Right lobe of liver (tissue), 4 donors: Measurements from ENCODE around the genes AFP and SHROOM3.

- PRO-cap, 4 experiments, result no peak in any of the 4 experiments
- RAMPAGE, long total RNA, 2 experiments, result no peak in any of the 2 experiments
These were observed at the start of gene AFP for GRCh38 chr4:73436097-73436531. AFP (plus strand) TSS chr4:73436221.

GRCh38 chr4:73606179-73606906, 13.9 kb downstream of the RASSF6 start:
- PRO-cap, 4 experiments, result no peak in any of the 4 experiments
- RAMPAGE, long total RNA, 2 experiments, result no peak in any of the 2 experiments

DNA sequence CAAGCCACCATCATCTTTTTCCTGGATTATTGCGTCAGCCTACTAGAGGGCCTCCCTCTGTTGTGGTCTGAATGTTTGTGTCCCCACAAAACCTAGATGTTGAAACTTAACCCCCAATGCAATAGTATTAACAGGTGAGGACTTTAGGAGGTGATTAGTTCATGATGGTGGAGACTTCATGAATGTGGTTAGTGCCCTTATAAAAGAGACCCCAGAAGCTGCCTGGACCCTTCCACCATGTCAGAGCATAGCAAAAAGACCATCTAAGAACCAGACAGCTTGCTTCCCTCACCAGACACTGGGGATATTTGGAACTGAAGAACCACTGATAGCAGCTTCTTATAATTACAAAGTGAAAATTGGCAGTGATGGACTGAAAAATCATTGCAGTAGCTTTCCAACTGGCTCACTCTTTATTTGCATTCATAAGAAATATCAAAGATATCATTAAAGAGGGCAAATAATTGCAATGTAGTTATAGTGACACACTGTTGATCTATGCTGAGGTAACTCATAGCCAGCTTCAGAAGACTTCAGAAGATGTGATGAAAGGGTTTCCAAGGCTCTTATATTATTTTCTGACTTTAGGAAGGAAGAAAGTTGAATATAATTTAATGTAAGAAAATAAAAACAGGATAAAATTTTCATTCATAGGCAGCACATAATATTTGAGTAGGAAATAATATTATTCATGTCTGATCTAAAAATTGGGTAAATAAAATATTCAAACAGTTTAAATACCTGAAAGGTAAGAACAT, 5.8 kb downstream of the RASSF6 start:
- PRO-cap, 4 experiments, result no peak in any of the 4 experiments
- RAMPAGE, long total RNA, 2 experiments, result no peak in any of the 2 experiments

- PRO-cap, 4 experiments, result no peak in any of the 4 experiments
- RAMPAGE, long total RNA, 2 experiments, result no peak in any of the 2 experiments
These were observed 4.6 kb downstream of the RASSF6 start for GRCh38 chr4:73615589-73616085.

DNA sequence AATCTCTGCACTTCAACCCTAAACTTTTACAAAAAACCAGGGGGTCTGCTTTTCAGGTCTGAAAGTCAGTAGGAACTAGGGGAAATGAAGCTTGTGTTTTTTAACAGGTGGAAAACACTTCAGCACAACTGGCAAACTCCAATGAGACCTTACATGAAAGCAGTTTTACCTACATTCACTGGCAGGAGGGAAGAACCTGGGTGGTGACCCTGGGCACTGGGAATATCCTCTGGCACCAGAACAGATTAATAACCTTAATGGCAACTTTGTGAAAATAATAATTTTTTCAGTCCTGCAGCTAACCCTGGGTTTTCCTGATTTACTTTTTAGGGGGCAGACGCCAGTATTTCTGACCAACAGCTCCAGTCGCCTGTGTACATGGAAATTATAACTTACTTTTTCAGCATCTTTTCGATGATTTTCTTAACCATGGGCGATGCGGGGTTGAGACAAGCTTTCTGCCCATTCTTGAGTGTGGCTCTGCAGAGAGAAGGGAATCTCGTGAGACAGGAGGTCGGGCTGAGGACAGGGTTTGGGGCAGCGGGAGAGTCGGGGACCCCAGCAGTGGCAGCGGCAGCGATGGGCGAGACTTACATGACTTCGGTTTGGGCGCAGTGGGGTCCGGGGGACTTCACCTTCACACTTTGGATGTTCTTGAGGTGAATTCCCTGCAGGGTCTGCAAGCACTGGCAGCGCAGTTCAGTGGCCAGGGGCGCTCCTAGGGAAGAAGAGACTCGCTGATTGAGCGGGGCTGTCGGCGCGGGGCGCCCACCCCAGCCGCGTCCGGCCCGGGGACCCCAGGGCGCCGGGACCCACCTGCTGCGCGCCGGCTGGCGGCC, 571 bp downstream of the CXCL2 start:
- PRO-cap, 4 experiments, result peak in 4 of 4 experiments; most common plus-strand start position 174 of the sequence (in 2); most common minus-strand start position 143 of the sequence (in 2)
- RAMPAGE, long total RNA, 2 experiments, result no peak in any of the 2 experiments

GRCh38 chr4:74366643-74367223, 1.8 kb downstream of the EREG start:
- PRO-cap, 4 experiments, result peak in 1 of 4 experiments; most common plus-strand start chr4:74366882 (in 1); most common minus-strand start chr4:74366787 (in 1)
- RAMPAGE, long total RNA, 2 experiments, result no peak in any of the 2 experiments

DNA sequence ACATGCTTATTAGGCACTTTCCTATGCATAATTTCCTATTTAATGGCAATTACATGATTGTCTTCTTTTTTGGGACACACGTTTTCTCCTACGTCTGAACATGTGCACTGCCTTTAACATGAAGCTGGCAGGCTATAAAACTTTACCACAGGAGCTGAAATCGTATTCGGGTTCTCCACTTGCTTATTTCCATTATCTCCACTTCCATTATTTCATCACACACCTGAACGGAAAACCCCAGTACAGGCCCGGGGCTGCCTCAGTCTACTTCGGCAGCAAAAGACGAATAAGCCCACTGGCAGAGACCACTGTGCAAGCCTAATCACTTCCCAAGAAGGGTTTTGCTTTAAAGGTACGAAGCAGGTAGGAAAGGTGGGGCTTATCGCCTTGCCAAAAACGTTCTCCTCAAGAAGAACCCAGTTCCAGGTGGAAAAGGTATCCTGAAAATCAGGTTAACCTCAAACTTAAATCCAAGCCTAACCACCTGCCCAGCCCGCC, 507 bp downstream of the RCHY1 start:
- PRO-cap, 4 experiments, result no peak in any of the 4 experiments
- RAMPAGE, long total RNA, 2 experiments, result no peak in any of the 2 experiments

GRCh38 chr4:75630831-75631138, 457 bp upstream of the CDKL2 start:
- PRO-cap, 4 experiments, result no peak in any of the 4 experiments
- RAMPAGE, long total RNA, 2 experiments, result no peak in any of the 2 experiments

DNA sequence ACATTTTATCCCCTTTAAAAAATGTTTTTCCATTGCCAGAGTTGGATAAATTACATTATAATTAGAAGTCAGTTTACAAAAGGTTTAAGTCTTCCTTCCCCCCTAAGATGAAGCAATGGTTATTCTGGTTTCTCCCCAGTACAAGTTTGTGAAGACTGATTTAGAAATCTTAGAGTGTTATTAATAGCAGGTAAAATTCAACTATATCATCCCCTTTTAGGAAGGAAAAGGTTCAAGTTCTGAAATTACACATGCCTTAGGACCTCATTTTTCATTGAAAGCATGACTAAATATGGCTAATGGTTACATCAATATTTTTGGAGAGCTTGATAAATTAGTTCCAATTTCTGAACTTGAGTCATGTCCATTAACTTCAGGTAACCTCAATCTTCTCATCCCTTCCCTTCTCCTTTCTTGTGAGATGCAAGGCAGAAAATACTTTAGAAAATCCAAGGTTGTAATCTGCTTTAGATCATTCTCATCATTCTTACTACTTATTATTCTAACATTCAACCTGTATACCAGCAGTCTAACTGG, 11.8 kb upstream of the CDKL2 start:
- PRO-cap, 4 experiments, result no peak in any of the 4 experiments
- RAMPAGE, long total RNA, 2 experiments, result no peak in any of the 2 experiments

DNA sequence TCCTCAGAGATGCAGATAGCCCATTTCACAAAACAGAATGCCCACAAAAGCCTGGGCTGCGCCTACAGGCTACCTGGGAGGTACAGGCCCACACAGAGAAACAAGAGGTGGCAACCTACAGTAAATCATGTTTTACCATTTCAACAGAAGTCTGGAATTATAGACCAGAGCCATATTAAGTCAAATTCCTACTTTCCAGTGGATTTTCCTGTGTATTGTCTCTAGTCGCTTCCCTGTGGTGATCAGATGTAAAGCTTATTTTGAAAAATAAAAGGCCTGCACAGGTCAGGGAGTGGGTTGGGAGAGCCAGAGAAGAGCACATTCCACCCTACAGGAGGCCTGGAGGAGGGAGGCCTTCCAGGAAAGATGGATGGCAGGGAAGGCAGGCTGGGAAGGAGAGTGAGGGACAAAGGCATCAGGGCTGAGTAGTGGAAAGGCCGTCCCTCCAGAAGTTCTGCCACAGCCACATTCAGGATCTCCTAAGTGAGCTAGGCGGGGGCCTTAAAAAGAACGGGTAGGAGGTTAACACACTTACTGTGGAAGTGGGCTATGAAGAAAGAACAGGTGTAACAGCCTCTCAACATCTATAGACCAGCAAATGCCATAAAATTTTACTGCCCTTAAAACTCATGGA, 19.0 kb upstream of the USO1 start:
- PRO-cap, 4 experiments, result no peak in any of the 4 experiments
- RAMPAGE, long total RNA, 2 experiments, result no peak in any of the 2 experiments

- PRO-cap, 4 experiments, result peak in 2 of 4 experiments; most common plus-strand start chr4:75832242 (in 1); most common minus-strand start chr4:75832116 (in 2)
- RAMPAGE, long total RNA, 2 experiments, result no peak in any of the 2 experiments
These were observed 70.3 kb downstream of the PPEF2 start for GRCh38 chr4:75831805-75832401.

GRCh38 chr4:75841688-75842482, 60.4 kb downstream of the PPEF2 start:
- PRO-cap, 4 experiments, result no peak in any of the 4 experiments
- RAMPAGE, long total RNA, 2 experiments, result no peak in any of the 2 experiments

GRCh38 chr4:75989878-75990484, 764 bp downstream of the SDAD1 start:
- PRO-cap, 4 experiments, result no peak in any of the 4 experiments
- RAMPAGE, long total RNA, 2 experiments, result no peak in any of the 2 experiments

DNA sequence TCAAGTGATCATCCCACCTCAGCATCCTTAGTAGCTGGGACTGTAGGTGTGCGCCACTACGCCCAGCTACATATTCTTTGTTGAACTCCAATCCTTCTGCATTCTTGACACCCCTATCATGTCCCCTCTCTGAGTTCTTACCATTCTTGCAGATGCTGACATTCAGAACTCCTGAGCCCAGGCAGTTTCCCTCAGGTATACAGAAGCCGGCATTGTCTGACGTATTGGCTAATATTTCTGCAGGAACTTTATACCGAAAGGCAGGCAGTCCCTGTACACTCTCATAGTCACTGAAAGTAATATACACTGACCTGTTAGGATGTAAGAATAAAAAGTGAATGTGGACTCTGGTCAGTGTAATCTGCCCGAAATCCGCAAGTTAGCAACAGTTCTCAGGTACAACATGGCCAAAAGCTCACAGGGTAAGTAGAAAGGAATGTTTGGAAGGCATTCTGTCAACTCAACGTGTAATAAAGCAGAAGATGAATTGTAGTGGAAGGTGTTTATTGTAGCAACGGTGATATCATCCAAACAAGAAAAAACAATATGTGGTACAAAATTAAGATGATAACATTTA, 25.9 kb upstream of the NUP54 start:
- PRO-cap, 4 experiments, result no peak in any of the 4 experiments
- RAMPAGE, long total RNA, 2 experiments, result start-site peak on the minus strand in 2 of 2 experiments, centred at positions 244 to 256 of the sequence, 69 to 95 reads per replicate

DNA sequence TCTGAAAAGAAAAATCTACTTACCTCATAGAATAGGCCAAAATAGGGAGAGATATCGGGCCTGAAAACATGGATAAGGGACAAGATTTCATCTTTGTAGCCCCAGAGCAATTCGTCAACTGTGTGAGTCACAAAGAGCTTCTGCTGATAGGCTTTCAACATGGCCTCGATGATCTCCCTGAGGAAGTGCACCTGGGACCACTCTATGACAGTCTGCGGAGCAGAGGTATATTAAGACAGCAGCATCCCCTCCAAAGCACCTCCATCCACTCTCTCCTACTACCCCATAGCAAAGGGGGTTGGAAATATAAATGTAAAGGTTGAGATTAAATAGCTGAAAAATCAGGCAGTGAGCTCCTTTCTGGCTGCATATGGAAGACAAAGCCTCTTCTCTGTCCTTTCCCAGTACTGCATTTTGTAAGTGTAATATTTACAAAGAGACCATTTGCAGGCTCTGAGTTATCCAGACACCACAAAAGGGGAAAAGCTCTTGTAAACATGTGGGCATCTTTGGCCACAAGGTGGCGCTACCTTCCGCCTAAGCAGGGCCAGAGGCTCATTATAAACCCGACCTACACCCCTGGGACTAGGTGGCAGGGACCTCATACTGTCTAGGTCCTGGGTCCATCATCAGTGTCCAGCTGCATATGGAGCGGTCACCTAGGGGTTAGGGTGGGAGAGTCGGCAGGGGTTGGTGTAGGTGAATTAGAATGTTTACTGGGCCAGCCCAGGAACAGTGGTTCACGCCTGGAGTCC, 31.5 kb upstream of the NUP54 start:
- PRO-cap, 4 experiments, result peak in 2 of 4 experiments; most common plus-strand start position 604 of the sequence (in 2); most common minus-strand start position 475 of the sequence (in 1)
- RAMPAGE, long total RNA, 2 experiments, result start-site peak on the minus strand in 2 of 2 experiments, centred at positions 156 to 165 of the sequence, 59 to 103 reads per replicate

DNA sequence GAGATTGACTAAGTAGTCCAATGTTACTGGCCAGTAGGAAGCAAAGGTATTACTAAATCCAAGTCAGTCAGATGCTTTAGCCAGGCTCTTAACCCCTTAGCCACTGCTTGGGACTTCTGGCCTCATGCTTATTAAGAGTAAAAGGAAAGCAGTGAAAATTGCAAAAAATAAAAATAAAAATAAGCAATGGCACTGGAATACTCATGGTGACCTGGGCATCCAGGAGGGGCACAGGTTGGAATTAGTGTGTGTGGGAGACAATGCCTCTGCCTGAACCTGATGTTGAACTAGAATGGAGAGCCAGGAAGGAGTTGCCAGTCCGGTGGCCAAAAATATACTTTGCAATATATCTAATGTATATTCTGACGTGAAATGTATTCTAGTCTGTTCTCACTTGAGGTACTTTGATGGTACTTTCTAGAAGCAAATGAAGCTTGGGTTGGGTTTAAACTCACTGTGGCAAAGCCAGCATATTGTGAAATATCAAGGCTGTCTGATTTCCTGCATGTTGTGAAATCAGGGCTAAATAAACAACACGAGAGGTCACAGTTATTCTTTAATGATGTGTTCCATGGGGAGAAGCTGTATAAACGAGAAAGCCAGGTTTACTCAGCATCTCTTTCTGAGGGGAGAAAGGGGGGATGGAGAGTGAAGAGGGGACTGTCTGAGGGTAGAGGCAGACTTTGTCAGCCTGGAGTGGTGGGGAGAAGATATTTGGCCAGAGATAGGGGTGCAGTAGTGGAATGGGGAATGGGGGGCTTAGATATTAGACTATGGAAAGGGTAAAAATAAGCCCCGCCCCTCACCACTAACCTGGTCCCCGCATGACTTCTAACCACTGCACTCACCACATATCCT, 5.6 kb upstream of the SCARB2 start:
- PRO-cap, 4 experiments, result peak in 4 of 4 experiments; most common plus-strand start position 559 of the sequence (in 4); most common minus-strand start position 396 of the sequence (in 1)
- RAMPAGE, long total RNA, 2 experiments, result no peak in any of the 2 experiments

GRCh38 chr4:76277623-76278019, 26.1 kb downstream of the FAM47E start:
- PRO-cap, 4 experiments, result peak in 3 of 4 experiments; most common plus-strand start chr4:76277966 (in 3); most common minus-strand start chr4:76277863 (in 2)
- RAMPAGE, long total RNA, 2 experiments, result no peak in any of the 2 experiments

DNA sequence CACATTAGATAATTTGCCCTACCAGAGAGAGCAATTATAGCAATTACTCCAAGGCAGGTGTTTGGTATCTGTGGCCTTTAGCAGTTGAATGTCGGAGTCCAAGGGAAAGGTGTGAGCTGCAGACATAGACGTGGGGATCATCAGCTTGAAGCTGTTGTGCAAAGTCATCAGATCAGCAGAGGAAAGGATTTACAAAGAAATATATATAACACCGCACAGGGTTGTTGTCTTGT, 1.0 kb upstream of the STBD1 start:
- PRO-cap, 4 experiments, result peak in 2 of 4 experiments; most common plus-strand start position 94 of the sequence (in 2); most common minus-strand start position 142 of the sequence (in 1)
- RAMPAGE, long total RNA, 2 experiments, result no peak in any of the 2 experiments

DNA sequence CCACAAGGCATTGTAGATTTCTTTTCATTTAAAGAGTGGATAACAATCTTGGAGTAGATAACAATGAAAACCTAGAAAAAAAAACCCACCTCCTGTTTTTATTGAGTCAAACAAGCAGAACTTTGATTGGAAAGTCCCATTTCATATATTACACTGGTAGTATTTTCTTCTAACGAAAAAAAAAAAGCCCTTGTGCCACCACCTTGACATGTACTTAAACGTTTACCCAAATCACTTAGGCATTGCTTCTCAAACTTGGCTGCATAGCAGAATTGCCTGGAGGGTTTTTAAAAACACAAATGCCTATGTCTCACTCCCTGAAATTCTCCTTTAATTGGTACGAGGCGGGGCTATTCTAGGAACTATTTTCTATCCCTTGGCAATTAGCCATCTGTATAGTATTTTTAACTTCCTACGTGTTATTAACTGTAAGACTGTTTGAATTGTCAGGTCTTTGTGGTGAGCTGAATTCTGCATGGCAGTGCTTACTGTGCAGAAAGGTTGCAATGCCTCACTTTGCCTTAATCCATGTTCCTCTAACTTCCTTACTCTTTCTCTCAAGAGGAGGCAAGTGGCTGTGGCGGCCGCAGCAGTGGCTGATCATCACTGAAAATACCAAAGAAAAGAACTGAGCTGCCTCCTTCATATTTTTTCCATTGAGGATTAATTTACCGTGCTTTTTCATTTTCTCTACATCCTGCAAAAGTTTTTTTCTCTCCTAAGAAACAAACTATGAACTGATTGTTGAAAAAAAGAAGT, at the start of gene SHROOM3:
SHROOM3 (plus strand) TSS at position 548 of the 759 bp plus-strand sequence.
- PRO-cap, 4 experiments, result no peak in any of the 4 experiments
- RAMPAGE, long total RNA, 2 experiments, result no peak in any of the 2 experiments

- PRO-cap, 4 experiments, result peak in 1 of 4 experiments; most common plus-strand start chr4:76436168 (in 1); most common minus-strand start chr4:76436103 (in 1)
- RAMPAGE, long total RNA, 2 experiments, result no peak in any of the 2 experiments
These were observed 700 bp downstream of the SHROOM3 start for GRCh38 chr4:76435441-76436417.